Osteocyte (in vitro differentiated cells): ENCODE data around the gene THAP10.

DNA sequence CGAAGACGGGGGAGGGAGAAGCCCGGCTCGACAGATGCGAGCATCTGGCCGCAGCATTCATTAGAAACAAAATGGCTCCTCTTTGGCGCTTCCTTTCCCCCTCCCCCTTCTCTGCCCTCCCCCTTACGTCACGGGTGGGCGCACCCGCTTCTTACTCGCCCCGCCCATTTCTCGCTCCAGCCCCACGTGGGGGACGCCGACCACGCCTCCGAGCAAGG, 1.7 kb upstream of the TLE3 start:
- PRO-cap: unidirectional peak, minus-strand start at position 65 of the sequence

GRCh38 chr15:70100599-70101365, 3.1 kb upstream of the TLE3 start:
- PRO-cap: no peak

DNA sequence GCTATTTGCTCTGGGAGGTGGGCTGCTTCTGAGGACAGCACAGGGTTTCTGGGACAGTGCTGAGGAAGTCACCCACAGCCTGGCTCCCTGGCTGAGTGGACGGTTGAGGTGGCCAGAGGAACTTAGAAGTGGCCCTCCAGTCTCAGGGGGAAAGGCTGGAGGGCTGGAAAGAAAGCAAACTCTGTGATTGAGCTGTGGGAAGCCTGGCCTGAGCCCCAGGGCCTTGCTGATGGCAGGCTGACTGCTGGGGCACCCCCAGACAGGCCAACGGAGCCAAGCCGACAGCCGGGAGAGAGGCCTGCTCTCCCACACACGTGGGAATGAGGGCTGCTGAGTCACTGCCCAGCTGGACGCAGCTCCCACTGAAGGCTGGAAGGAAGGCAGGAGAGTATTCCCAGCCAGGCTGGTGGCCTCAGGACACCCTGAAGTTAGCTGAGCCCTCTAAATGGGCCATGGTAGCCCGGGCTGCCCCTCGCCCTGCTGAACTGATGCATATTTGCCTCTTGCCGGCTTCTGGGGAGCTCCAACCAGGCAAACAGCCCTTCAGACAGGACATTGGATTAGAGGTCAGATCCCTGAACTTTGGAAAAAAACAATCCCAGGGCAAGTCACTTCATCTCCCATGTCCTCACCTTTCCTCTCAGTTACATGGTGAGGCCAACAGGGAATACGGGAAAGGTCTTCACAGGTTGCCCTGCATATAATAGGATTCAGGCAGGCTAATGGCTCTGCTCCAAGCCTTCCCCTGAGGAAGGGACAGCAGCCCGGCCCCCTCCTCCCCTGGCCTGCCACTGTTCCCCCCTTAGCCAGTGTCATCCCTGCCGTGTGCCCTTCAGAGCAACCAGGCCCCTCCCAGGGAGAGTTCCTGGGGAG, 98.1 kb upstream of the TLE3 start:
- PRO-cap: no peak

GRCh38 chr15:70196503-70196994, 98.8 kb upstream of the TLE3 start:
- PRO-cap: no peak

DNA sequence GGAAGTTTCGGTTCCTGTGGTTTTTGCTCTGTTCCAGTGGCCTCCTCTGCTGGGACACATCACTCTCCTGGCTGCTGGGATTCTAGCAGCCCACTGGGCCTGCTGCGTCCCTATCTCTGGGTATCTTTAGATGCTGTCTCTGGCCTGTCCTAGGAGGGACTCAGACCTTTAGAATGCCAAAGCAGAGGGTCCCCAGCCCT, 148.3 kb upstream of the TLE3 start:
- PRO-cap: no peak

- PRO-cap: no peak
These were observed 166.3 kb upstream of the TLE3 start for GRCh38 chr15:70263972-70264493.

DNA sequence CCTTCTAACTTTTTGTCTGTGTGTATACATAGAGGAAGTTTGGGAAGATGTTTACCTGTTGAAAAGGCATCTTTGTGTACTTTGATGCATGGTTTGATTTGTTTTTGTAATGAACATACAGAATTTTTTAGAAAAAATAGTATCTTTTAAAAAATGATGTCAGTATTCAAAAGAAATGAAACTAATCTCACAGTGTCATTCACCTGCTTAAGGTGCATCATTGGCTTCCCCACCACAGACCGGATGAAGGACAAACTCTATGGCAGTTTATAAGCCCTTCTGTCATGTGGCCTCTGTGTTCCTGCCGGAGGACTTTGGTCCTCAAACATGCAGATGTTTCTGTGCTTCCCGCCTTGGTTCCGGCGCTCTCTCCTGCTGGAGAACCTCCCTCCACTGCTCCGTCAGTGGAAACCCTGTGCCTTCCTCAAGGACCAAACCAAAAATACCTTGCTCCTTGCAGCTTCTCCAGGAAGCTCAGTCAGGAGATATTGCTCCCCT, 326.3 kb downstream of the UACA start:
- PRO-cap: no peak

GRCh38 chr15:70459725-70460296, 303.5 kb downstream of the UACA start:
- PRO-cap: no peak

DNA sequence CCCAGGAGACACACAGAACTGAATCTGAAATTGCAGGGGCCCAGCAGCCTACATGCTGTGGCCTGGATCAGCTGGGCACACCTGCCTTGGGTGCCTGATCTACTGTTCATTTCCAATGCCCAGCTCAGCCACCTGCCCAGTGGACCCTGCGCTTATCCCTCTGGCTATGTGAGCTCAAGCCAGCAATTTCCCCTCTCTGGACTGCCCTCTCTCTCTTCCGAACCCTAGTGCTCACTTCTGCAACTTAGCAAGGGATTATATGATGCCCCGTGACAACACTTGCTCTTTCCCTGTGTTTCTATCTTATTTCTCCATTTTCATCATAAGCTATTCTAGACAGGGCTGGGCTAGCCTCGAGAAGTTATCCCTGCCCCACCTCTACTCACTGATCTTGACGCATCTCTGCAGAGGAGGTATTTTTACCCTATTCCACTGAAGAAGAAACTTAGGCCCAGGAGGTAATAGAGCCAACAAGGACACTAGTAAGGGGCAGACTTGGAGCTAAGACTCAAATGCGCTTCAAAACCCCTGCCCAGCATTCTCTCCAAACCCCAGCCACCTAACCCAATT, 275.9 kb downstream of the UACA start:
- PRO-cap: no peak

GRCh38 chr15:70495166-70495490, 268.2 kb downstream of the UACA start:
- PRO-cap: no peak

DNA sequence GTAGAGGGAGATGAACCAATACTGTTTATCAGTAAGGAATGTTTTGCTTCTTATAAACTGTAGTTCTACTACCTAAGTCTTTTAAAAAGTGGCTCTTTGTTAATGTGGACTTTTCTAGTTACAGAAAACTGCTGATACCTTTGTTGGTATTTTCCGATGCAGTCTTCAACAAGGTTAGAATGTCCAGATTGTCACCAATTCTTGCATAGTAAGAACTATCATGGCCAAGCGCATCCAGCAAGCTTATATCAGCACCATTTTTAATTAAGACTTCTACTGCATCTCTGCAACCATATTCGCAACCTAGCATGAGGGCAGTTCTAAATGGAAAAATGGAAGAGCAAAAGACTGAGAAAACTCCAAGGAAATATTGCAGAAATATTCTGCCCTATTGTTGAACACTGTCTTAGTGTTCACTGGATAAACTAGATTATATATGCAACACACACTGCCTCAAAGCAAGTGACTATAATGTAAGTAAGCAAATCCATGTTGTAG, 79.2 kb downstream of the UACA start:
- PRO-cap: no peak

DNA sequence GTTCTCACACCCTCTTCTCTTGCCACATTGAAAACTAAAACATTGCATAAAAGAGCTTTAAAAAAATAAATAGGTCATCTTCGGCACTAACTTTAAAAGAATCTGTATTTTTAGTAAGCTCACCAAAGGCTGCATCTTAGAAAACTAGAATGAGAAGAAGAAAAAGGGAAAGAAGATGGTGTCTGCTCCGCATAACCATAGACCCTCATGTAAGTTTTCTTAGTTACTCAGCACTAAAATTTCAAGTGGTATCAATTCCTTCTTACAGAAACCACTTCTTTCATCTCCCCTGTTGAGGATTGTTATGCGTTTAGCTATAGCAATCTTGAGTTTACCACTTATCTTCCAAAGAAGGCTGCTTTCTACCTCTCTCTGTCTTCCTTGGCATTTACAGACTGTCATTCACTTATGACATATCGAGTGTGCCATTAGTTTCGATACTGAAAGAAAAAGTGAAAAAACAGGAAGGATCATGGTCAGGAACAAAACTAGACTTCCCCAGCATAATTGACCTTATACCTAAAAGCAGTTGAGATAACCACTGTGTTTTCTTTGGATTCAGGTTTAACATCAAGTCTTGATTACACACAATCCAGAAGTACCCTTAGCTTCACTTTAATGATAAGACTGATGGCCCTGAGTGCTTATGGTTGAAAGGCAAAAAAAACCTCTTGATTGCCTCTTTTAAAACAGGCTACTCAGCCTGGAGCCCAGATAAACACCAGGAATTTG, 4.7 kb upstream of the UACA start:
- PRO-cap: no peak

DNA sequence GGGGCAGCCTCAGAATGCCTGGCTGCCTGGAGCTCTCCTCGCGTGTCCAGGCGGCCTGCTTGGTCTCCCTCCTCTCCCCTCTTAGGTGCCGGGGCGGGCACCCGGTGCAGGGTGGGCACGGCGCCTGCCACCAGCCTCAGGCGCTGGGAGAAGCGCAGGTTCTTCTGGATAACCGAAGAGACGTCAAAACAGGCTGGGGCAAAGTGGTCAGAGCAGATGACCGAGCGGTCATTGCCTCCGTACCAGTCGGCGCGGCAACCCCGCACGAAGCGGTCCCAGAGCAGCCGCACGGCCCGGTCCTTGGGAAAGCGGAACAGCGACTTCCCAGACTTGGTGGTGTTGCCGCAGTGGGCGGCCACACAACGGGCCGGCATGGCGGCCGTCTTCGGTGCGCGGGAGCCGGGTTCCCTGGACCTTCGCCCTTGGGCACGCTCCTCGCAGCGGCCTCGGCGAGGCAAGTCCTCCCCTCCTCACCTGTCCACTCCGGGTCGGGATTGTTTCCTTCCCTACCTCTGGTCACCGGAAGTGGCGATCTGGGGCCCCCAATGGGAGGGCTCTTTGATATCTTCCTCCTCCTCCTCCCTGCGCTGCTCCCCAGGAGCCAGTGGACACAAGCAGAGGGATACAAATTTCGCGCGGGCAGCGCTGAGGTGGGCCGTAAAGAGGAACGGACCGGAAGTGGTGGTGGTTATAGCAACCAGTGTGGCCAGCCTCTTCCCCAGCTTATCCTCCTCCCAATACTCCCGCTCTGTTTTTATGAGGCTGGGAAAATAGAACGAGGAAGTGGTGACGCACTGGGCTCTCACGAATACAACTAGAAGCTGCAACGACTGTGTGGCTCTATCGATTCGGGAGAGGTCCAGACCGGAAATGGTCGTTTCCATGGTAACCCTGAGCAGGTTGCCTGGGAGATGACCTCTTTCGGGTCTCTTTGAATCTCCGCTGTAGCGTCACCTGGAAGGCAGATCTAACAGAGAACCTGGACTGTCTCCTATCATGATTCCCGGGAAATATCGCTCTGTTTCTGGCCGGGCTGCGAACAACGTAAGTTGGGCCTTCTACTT, at the start of gene THAP10:
THAP10 (minus strand) TSS at position 535 of the 1,064 bp plus-strand sequence.
- PRO-cap: unidirectional peak, plus-strand start at position 245 of the sequence; bidirectional peak, plus-strand start at position 757 of the sequence, minus-strand start at position 730 of the sequence

- PRO-cap: no peak
These were observed 34.7 kb upstream of the THSD4 start for GRCh38 chr15:71080472-71081116.

GRCh38 chr15:71173993-71174319, 58.7 kb downstream of the THSD4 start:
- PRO-cap: no peak

GRCh38 chr15:71202551-71203201, 87.4 kb downstream of the THSD4 start:
- PRO-cap: no peak

DNA sequence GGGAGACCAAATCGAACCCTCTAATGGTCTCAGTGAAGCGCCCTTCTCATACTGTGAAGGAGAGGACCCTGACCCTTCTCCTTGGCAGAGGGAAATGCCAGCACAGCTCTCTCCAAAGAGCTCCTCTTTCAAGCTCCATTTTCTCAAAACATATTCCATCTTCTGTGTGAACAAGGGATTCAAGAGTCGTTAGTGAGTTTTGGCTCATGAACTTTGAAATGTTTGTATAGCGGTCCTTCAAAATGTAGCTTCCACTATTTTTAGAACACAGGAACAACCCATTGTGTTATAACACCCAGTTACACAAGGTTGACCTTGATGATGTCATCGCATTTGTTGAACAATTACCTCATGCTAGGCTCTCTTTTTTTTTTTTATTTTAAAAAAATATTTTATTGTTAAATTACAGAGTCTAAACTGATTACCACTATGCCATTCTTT, 251.6 kb downstream of the THSD4 start:
- PRO-cap: no peak

DNA sequence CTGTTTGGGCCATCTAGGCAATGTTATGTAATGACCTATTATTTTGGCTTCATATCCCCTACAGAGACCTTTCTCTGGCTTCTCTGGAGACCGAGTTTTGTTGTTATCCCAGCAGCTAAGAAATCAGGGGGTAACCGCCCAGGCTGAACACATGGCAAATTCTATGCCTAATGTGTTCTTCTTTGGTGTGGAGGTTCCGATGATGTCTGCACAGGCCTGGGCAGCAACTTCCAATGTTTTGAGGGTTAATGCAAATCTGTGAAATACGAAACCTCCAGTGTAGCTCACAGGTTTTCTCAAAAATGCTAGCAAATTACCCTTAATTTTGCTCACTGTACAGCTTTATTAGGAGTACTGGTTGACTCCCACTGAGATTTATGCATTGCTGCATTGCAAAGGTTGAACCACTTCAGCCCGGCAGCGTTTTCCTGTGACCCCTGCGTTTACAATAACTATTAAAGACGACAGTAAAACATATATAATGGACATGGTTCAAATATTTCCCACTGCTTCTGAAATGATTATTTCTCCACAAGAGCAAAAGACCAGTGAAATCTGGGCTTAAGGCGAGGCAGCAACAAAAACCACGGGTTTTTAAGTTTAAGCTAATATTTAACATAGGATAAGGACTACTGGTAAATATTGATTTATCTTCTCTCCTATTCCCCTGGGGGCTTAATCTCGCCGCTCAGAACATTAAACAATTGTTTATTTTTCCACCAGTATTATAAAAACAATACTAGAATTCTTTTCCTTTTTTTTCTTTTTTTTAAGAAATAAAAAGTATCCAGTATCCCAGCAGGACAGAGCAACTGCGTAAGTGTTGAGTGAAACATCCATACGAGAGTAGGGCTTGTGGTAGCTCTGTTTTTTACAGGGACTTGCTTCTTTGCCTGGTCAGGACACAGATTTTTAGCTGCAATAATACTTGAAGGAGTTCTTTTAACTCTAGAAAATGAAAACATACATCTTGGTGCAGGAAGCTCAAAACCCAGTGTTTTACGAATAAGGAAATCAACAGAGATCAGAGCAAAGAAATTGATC, 298.1 kb upstream of the NR2E3 start:
- PRO-cap: no peak

DNA sequence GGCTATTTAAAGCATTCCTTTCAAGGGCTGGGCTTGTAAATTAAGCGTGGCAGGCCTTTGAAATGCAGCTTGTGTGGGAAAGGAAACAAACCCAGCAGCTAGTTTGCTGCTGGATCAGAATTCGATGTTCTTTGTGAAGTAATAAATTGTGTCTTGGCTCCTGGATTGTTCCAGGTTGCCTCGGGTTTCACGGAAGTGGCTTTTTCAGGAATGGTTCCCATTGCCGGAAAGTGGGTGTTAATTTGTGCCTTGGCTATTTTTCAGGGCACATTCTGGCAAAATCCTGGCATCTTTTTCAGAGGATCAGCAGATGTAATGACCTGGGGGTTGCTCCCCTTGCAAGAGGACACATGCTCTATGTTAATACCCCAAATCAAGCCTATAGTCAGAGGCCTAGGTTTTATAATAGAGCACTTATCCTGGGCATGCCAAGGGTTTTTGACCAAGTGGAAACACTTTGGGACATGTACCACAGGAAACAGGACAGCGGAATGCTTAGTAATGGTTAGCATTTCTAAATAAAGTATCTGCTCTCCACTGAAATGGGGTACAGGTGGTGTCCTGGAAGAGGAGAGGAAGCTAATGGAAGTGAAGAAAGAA, 294.7 kb upstream of the NR2E3 start:
- PRO-cap: no peak

DNA sequence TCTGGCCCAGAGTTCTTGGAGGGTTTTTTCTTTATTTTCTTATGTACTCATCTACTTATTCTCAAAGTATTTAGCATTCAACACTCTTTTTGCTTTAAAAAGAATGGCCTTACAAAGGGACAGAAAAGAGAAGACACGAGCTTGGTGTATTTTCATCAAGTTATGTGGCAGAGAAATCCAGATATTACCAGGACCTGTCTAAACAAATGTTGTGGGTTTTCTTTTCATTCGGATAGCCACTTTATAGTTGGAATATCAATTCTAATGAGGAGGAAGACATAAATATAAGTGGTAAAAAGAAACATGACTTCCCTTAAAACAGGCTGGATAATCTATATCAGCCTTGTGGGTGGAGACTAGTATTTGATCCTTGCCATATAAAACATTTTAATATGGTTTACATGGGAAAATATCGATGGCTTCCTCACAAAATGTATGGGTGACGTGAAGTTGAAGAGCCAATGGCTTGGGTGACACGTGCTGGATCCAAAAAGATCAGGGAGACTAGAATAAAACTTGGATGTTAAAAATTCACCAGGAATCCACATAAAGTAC, 29.5 kb upstream of the NR2E3 start:
- PRO-cap: no peak